Duodenum (tissue), 1 donor: ENCODE measurements around a stretch of chr15.

DNA sequence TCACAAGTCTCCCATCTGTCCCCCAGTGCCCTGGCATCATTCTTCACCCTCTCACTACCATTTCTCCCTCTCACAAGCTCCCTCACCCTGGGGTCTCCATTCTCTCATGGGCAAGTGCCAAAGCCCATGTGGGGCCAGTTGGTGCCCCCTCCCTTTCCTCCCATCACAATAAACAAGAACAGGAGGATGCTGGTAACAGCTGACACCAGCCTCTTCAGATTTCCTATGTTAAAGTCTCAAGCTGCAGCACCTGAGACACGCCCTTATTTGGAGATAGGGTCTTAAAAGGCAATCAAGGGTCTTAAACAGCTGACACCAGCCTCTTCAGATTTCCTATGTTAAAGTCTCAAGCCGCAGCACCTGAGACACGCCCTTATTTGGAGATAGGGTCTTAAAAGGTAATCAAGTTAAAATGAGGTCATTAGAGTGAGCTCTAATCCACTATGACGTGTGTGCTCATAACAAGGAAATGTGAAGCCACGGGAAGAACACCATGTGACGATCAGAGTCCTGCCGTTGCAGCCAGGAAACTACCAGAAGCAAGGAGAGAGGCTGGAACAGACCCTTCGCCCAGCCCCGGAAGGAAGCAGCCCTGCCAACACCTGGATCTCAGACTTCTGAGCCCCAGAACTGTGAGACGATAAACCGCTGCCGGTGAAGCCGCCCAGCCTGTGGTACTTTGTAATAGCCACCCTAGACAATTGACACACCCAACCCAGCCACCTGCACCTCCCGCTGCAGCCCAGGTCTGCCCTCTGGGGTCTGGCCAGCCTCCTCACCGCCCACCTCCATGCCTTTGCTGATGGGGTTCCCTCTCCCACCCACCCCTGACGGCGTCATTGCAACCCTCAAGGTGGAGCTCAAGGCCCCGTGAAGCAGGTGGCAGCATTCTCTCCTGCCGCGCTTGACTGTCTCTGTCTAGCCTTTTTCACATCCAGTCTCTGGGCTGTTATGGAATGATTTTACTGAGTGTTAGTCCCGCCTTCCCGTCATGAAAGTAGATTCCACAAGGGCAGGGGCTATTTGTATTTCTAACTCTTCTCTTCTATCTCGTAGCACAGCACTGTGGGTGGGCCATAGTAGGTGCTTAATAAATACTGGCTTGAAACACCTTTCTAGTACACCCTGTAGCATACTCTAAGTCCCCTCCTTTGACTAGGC is 137.9 kb downstream of the MEGF11 start:
- PRO-cap = unidirectional peak, plus-strand start at position 627 of the sequence

GRCh38 chr15:66172131-66172769 is 81.3 kb downstream of the MEGF11 start:
- PRO-cap = no peak

GRCh38 chr15:66475951-66476809 is 21.4 kb downstream of the SNAPC5 start:
- PRO-cap = no peak

DNA sequence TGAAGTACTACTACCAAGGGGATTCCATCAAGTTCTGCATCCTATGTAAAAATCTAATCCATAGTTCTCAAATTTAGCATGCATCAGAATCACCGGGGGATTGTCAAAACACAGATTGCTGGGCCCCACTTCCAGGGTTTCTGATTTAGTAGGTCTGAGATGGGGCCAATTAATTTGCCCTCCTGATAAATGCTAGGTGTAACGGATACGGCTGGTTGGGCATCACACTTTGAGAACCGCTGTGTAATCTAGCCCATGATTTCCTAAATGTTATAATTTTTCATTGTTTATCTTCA is 725 bp downstream of the ZWILCH start:
- PRO-cap = no peak

- PRO-cap = no peak
Observed at GRCh38 chr15:66662313-66662909, 39.6 kb upstream of the SMAD6 start.

DNA sequence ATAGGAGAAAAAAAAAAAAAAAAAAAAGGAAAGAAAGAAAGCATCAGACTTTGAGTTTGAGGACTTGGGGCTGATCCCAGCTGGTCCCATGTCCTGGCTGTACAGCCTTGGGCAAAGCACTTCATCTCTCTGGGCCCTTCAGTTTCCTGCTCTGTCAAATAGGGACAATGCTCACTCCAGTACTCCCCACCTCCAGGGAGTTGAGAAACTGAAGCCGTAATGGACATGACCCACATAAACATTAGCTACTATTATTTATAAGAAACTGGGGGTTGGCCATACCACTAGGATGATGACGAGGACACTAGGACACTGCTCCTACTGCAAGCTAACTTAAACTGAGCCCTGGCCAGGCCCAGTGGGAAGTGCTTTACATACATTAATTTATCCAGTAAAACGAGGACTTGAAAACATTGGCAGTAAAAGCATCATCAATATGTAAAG is 22.9 kb upstream of the SMAD6 start:
- PRO-cap = no peak

DNA sequence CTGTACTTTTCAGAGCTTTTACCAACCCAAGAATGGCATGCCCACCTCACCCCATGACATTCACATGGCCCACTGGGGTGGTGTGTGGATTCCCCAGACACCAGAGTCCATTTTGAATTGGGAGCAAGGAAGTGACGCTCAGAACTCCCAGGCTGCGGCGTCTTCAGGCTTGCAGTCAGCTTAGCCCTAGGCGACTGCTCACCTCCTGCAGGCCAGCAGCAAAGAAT is 59.7 kb downstream of the SMAD6 start:
- PRO-cap = no peak

- PRO-cap = unidirectional peak, plus-strand start at chr15:66766260
Observed at GRCh38 chr15:66765560-66766729, 63.9 kb downstream of the SMAD6 start.

DNA sequence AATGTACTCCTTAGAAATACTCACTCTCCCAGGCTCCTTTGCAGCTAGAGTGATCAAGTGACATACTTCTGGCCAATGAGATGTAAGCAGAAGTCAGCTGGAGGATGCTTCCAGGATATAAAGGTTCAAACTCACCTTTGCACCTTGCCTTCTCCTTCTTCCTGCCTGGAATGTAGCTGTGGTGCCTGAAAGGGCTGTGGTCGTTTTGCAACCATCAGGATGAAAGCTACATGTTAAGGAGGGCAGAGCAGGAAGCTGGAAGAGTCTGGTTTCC is 126.9 kb upstream of the SMAD3 start:
- PRO-cap = no peak

- PRO-cap = no peak
Observed at GRCh38 chr15:67067040-67068030, 1.9 kb downstream of the SMAD3 start.

DNA sequence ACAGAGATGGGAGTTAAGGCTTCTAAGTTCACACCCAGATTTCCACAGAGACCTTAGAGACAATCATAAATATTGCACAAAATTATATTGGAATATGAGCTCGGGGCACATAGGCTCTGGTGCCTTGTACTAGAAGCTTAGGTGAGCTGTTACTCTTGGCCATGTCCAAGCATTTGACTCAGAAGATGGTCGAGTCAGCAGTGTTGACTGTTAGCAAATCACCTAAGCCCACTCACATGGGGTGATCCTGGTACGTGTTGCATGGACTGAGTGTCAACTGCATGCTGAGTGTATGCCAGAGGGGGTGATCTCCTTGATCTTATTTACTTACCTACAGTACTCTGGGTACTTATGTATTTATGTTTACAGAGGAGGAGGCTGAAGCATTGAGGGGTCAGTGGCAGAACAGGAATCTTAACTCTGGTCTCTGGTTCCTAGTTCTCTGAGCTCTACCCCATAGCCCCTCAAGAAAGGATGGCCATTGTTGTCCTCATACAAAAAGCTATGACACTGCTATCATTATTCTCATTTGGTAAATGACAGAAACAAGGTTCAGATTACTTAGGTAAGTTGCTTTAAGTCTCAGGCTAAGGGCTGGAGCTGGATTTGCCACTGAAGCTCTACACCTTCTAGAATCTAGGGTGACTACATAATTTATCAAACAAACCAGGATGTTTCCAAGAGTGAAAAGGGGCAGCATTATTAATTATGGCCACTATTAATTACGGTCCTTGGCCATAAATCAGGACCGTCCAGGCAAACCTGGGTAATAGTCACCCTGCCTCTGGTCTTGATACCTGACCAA is 14.1 kb downstream of the SMAD3 start:
- PRO-cap = no peak

DNA sequence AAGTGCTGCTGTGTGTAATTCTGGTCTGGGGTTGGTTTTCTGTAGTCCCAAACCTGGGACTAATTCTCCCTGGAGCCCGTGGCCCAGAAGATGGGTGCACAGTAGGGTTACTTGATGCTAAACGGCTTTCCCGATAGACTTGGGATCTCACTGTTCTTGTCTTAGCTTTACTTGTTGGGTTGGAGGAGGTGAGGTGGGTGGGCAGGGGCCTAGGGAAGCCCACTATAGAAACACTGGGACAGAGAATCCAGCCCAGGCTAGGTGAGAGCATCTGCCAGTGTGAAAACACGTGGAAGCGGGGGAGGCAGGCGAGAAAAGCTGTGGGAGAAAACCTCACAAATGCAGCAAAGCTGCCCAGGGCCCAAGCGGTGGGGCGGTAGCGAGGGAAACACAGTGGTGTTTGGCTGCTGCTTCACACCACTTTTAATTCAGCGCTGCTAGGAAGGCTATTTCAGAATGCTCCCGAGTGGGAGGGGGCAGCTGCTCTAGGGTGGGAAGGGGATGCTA is 22.8 kb downstream of the SMAD3 start:
- PRO-cap = no peak

- PRO-cap = no peak
Observed at GRCh38 chr15:67089066-67089834, 23.8 kb downstream of the SMAD3 start.

DNA sequence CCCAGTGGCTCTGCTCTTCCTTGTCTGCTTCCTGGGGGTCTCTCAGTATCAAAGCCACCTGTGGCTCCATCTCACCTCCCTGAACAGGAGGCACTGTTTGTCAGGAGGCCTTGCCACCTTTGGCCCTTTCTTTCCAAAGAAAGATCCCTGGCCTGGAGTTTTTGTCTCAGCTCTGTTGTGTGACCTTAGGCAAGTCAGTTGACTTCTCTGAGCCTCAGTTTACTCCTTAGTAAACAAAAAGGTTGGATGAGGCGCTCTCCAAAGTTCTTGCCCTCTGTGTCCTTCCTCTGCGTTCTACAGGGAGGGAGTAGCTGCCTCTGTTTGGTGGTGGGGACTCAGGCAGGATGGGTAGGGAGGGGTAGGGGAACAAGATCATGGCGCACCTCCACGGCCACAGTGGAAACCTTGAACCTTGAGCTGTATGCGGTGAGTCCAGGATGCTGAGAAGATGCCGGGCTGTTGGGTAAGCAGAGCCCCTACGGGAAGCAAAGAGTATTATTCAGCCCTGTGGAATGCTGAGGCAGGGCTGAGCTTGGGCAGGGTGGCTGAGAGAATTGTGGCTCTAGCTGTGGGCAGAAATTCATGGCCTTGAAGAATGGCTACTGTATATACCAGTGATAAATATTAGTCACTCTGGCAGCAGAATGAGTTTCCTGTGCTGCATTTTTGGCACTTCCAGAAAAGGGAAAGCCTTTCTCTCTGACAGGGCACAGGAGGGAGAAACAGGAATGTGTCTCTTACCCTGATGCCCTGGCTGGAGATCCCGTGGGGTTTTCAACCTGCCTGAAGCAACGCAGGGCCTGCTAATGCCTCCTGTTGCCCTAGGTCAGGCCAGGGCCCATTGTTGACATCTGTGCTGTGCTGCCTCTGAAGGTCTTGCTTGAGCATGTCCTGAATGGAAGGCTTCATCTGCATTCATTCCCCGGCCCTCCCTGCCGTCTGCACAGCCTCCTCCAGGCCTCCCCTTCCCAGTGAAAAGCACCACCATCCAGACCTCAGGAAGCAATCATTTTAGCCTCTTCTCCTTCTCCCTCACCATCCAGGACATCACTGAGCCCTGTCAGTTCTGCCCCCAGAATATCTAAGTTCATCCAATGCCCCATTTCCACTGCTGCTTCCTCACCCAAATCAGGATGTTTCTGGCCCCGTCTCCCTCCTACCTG is 40.0 kb downstream of the SMAD3 start:
- PRO-cap = no peak

- PRO-cap = no peak
Observed at GRCh38 chr15:67118585-67119289, 53.3 kb downstream of the SMAD3 start.

DNA sequence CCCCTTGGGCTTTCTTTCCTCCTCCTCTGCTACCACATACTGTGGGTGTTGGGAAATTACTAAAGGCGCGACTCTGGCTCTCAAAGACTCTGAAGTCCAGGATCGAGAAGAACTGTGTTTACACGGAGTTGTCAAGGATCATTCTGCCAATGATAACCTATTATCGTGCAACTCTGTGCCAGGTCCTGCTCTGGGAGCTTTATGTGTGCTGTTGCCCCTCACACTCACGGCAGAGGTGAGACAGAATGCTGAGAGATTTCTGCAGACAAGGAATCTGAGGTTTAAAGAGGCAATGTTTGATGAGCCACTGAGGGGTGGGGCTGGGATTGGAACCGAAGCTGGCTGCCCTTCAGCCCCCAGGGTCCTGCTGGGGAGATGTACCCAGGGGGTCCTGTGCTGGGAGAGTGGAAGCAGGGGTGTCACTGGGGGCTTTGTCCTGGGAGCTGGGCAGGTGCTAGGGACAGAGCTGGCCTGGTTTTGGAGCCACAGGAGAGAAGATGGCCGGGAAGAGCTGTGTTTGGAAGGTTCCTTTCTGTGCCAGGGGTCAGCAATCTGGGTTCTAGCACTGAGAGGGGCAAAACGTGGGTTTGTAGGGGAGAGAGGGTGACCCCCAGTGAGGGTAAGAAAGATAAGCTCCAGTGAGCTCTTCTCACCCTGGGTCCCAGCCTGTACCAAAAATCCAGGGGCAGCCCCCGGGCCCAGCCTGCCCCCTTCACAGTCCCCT is 69.4 kb downstream of the SMAD3 start:
- PRO-cap = no peak

- PRO-cap = no peak
Observed at GRCh38 chr15:67147388-67148050, 82.1 kb downstream of the SMAD3 start.

GRCh38 chr15:67172999-67174088 is 81.1 kb downstream of the AAGAB start:
- PRO-cap = no peak

DNA sequence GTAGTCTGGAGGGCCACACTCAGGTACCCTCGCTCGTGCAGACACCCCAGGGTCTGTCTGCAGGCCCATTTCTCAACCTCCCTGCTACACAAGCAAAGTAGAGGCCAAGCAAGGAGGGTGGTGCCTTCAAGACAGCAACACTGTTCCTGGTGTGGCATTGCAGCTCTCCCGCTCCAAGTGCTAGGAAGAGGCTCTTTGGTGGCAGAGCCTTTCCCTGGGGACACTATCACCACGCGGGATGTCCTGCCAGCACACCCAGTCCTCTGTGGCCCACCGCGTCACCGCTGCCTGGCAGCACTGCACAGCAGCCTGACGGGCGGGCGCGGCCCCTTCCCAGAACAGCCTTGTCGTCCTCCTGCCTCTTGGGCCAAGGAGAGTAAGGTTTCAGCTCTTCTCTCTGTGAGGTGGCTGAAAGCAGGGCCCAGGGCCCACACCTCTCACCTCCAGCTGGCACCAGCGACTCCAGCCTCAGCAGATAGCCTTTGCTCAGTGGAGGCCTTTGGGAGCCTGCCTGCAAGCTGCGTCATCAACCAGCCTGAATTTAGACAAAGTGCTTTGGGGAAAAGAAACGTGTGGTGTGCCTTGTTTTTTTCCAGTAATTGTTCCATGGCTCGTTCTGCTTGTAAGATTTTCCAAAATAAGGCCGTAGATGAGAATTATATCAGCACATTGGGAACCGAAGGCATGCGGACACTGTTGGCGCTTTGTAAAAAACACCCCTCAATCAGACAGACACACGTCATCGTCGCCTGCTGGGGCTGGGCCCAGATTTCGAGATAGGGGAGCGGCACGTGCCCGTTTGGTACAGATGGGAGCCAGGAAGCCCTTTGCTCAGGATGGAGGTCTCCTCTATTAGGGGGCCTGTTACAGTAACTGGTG is 65.0 kb downstream of the AAGAB start:
- PRO-cap = no peak

DNA sequence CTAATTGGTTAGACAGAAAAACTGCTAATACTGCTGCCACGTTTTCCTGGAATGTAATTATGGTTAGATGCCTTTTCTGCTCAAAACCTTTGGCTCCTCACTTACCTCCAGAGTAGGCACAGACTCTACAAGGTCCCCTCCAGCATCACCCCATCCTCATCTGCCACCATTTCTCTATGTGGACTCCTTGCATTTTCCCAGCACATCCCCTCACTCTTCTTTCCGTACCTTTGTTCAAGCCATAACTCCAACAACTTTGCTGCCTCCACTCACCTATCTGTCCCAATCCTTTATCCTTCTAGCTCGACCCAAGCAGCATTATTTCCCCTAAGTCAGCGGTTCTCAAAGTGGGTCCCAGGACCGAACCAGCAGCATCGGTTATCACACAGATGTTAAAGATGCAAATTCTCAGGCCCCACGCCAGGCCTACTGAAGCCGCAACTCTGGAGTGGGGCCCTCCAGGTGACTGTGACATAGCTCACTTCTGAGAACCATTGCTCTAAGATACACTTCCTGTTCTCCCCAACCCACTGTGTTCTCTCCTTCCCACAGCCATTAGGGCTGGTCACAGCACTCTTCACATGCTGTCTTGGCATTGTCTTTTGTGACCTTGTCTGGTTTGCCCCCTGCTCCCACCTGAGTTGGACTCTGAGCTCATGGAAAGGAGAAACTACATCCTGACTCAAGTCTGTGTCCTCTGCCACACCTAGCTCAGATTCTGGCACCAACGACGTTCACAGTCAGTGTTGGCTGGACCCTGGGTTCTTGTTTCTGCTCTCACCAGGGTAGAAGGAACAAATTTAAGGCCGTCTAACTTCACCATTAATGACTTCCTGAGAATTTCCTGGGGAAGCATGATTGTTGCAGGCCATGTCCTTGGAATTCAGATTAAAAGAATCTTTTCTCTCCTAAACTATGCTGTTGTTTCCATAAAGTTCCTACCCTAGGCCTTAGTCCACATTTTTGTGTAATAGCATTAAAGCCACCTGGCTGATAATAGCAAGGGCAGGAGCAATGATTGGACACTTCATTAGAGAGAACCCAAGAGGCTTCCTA is 56.1 kb downstream of the AAGAB start:
- PRO-cap = no peak